GM23248 (cell line): ENCODE measurements around a stretch of chr12.

DNA sequence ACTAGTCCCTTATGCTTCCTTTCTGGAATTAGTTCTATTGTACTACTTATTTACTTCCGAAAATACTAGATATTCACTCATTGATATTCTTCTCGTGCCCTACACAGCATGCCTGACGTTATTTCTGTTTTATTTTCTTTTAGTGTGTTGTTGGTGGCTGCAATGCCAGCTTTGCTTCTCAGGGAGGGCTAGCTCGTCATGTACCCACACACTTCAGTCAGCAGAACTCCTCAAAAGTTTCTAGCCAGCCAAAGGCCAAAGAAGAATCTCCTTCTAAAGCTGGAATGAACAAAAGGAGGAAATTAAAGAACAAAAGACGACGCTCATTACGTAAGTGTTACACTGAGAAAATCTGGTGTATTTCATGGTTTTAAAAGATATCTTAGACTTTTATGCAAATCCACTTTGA lies 54.4 kb downstream of the AEBP2 start:
- RAMPAGE, long total RNA, result no peak

DNA sequence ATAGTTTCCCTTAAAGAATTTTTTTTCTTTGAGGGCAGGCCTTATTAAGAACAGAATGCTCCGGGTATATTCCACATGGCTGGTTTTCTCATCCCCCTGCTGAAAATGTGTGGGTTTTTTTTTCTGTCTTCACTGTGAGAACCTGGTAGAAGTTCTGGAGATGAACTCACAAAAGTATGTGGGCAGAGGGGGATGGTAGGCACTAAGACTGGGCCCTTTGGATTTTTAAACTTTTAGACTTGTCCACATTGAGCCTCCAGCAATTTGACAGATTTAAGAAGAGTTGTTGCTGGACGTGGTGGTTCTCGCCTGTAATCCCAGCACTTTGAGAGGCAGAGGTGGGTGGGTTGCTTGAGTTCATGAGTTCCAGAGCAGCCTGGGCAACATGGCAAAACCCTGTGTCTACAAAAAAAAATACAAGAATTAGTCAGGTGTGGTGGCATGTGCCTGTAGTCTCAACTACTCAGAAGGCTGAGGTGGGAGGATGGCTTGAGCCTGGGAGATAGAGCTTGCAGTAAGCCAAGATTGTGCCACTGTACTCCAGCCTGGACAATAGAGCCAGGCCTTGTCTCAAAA lies 93.4 kb downstream of the AEBP2 start:
- RAMPAGE, long total RNA, result no peak

GRCh38 chr12:19779249-19779816 lies 340.0 kb downstream of the AEBP2 start:
- RAMPAGE, long total RNA, result no peak

GRCh38 chr12:19783184-19783813 lies 344.0 kb downstream of the AEBP2 start:
- RAMPAGE, long total RNA, result no peak

- RAMPAGE, long total RNA, result no peak
Measured at GRCh38 chr12:19915258-19915956, 452.9 kb upstream of the PDE3A start.

DNA sequence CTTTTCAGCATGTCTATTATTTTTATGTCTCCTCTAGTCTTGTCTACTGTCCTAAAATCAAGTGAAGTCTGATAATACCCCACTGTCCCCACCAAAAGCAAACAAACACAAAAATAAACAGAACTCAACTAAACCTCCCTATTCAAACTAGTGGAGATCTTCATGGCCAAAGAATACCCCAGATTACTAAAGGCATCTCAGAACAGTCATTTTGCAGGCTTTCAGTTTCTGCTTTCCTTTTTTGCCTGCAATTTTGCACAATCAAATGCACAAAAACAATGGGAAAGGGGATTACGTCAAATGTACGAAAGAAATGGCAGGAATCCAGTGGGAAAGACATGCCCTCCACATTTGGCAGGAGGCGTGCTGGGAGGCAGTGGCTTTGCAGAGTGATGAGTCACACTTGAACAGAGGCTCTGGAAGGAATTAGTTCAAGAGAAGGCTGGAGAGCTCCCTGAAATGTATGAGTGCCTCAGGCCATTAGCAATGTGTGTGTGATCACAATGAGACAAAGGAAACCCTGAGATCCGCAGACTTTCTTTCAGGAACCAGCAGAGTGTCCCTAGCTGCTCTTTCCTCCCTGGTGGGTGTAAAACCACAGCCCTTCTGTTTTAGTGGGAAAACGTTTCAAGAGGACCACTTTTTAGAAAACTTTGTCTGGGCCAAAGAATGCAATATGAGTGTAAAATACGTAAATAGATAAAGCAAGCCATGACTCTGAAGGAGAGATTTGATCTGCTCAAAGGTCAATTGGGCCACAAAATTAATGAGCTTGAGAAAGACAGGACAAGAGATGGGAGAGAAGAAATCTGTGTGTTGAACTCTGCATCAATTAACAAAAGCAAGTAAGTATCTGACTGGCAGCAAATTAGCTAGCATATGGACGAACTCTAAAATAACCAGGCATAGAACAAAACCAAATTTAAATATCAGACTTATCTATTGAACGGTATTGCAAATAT lies 155.6 kb upstream of the PDE3A start:
- RAMPAGE, long total RNA, result no peak

DNA sequence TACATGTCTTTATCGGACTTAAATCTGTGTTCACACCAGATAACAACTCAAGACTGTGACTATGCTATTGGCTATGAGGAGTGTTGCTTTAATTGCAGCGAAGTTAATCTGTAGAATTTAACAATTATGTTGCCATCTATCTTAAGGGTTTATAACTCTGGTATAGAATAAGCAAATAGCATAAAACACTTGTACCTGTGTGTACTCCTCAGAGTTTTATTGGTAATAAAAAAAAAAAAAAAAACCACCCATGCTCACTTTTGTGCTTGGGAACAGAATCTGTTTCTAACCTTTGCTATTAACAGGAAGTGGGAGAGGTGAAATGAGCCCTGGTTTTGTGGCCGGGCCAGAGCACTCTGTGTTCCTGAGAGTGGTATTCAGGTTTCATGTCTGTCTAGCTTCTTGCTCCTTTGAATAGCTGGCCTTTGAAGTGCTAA lies 53.1 kb downstream of the PDE3A start:
- RAMPAGE, long total RNA, result no peak

GRCh38 chr12:21509446-21509896 lies 7.9 kb downstream of the GOLT1B start:
- RAMPAGE, long total RNA, result no peak

GRCh38 chr12:21662217-21662798 lies 4.7 kb upstream of the LDHB start:
- RAMPAGE, long total RNA, result no peak

- RAMPAGE, long total RNA, result no peak
Measured at GRCh38 chr12:21773086-21773819, 1.3 kb downstream of the KCNJ8 start.

DNA sequence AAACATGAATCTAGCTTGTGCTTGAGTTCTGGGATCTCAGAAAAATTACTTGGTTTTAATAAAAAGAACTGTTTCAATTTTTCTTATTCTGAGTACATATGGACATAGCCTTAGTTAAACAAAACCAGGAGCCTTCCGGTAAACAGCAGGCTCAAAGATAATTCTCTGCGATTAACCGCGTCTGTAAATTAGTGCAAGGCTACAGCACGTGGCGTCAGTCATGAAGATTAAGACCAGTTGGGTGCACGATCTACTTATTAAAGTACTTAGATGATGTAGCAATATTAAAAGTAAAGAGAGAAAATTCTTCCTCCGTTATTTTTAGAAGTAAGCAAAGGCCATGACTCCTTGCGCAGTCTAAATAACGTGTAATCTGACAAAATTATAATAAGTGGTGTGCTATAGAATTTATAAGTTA lies 677 bp downstream of the KCNJ8 start:
- RAMPAGE, long total RNA, result no peak

DNA sequence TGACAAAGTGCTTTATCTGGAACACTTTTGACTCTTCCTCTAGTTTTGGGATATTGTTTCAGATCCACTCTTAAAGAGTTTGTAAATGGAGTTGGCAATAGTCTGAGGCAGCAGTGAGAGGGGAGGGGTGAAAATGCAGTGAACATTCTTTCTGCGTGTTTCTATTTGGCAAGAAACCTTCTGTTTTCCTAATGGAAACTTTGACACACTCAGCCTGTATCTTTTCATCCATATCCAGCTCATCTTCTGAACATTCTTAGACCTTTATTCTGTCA lies 57.3 kb upstream of the KCNJ8 start:
- RAMPAGE, long total RNA, result no peak

GRCh38 chr12:21894413-21895541 lies 46.4 kb downstream of the ABCC9 start:
- RAMPAGE, long total RNA, result no peak

DNA sequence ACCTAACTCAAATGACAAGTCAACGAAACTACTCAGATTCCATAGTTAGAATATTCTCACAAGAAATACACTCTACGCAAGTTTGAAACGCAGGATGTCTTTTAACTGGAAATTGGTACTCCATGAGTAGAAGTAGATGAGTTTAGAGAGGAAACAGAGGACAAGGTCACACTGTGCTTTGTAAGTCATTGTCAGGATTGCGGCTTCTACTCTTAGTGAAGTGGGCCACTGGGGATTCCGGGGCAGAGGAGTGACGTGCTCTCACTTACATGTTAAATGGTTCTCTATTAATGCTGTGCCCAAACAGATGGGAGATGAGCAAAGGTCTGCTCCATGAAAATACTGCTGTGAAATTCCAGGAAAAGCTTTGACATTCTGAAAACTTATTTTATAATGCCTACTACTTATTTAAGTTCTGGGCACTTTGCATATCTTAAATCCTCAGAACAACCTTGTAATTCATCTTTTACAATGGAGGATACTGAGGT lies 3.9 kb downstream of the ABCC9 start:
- RAMPAGE, long total RNA, result no peak

GRCh38 chr12:21941585-21942705 lies 719 bp upstream of the ABCC9 start:
- RAMPAGE, long total RNA, result no peak

DNA sequence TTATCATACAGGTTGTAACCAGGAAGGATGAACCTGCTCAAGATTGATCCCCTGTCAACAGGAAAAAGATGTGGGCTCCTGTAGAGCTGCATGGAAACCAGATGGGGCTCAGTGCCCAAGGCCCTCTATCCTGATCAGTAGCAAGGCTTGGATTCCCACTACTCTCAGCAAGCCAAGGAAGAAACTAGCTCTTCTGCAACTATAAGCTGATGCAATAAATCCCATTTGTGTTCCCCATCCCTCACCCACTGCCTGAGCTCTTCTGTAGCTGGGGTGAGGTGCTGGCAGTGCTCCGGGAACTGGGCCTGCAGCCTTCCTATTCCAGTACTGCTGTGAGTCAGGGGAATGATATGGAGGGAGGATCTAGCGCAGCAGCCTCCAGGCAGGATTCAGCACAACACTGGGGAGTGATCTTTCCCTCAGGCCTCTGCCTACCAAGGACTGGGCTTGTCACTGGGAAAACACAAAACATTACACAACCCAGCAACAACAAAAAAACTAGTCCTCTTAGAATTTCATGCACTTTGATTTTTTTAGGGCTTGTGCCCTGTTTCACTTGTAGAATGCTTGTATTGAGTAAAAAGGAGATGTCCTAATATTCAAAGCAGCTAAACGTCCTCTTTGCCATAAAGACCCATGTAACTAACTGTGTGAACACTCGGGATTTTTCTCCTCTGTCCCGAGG lies 58.7 kb downstream of the ST8SIA1 start:
- RAMPAGE, long total RNA, result no peak

- RAMPAGE, long total RNA, result no peak
Measured at GRCh38 chr12:22282151-22282762, 52.2 kb downstream of the ST8SIA1 start.

DNA sequence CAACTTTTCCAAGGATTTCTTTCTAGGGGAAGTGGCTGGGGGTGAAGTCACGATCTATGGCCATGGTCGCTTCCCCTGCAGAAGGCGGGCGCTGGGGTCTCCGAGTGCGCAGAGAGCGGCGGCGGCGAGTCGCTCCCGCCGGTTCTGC lies 215 bp downstream of the ST8SIA1 start:
- RAMPAGE, long total RNA, result no peak

DNA sequence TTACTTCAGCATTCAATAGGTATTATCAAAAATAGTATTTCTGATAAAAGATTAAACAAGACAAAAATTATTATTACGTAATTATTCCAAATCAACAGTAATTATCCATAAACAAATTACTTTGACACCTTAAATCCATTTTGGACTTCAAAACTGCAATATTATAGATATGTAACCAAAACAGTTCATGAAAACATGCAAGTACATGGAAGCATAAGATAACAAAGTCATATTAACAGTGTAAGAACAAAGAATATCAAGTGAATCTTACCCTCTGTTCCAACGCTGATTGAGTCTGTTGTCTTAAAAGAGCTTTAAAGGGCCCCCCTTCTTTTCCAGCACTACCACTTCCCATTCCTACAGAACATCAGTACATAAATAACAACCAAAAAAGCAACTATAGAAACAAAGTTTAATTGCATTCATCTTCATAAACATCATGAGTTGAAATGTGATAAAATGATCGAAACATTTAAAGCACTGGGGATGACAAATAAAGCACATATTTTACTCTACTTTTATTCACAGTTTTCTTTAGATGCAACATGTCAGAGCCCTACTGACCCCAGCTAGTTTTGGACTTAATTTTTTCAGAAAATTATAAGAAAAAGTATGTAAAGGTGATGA lies 31.2 kb downstream of the C2CD5 start:
- RAMPAGE, long total RNA, result no peak

DNA sequence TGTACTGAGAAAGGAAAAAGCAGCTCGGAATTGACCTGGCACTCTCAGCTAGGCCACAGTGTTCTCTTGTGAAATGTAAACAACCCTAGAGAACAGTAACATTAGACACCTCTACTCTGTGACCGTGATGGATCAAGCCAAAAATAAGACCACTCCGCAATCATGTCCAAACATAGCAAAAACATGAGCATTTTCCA lies 135.3 kb downstream of the ETNK1 start:
- RAMPAGE, long total RNA, result no peak